Mammary microvascular endothelial cell (primary cell): ENCODE data around the genes VASH1 and TMED8.

DNA sequence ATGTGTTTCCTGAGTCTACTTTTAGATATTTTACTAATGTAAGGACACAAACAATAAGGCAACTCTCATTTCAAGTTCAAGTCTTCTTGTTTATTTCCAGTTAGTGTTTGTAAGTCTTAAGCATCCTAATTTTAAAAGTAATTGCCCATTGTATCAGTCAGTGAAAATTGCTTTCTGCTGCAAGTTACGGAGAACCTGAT, 100.4 kb downstream of the ESRRB start:
- RAMPAGE, long total RNA, result no peak

GRCh38 chr14:76515561-76515942, 139.6 kb downstream of the ESRRB start:
- RAMPAGE, long total RNA, result no peak

GRCh38 chr14:76761129-76761837, at the start of gene VASH1:
TSS of gene VASH1 (plus strand) at chr14:76761468.
- RAMPAGE, long total RNA, result no peak

DNA sequence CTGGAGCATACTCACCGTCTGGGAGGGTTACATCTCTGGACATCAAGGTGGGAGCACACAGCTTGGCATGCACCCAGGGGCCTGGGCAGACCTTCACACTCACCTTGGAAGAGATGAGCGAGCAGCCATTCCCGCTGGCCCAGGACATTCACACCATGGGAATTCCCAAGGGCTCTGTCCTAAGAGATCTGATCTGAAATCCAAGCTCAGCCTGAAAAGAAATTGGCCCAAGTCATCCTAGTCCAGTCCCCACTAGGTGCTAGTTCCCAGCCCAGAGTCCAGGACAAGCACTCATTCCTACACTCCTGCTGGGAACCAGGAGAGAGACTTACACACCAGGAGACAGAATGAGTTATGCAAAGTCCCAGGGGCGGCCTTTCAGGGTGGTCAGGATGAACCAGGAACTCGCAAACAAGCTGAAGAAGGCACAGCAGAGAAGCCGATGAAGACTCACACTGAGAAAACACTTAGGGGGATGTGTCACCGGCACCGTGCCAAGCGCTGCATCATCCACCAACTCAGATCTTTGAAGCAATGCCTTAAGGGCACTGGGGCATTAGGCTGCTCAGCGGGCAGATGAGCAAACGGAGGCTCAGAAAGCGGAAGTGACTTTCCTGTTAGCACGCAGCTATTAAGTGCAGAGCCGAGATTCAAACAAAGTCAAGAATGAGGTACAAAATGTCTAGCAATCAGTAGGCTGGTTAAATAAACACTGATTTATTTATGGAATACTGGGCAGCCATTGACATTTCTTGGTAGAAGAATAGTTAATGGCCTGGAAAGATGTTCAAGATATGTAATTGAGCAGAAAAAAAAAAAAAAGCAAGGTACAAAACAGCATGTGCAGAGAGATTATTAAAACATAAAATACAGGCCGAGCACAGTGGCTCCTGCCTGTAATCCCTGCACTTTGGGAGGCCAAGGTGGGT, 78.6 kb downstream of the LRRC74A start:
- RAMPAGE, long total RNA, result no peak

- RAMPAGE, long total RNA, result no peak
These were observed 92.8 kb downstream of the LRRC74A start for GRCh38 chr14:76918781-76919659.

- RAMPAGE, long total RNA, result no peak
These were observed 98.5 kb downstream of the IRF2BPL start for GRCh38 chr14:76930056-76930440.

- RAMPAGE, long total RNA, result no peak
These were observed 88.7 kb downstream of the IRF2BPL start for GRCh38 chr14:76939852-76940164.

- RAMPAGE, long total RNA, result no peak
These were observed 70.1 kb downstream of the IRF2BPL start for GRCh38 chr14:76958220-76959055.

GRCh38 chr14:77023040-77023364, 5.5 kb downstream of the IRF2BPL start:
- RAMPAGE, long total RNA, result no peak

DNA sequence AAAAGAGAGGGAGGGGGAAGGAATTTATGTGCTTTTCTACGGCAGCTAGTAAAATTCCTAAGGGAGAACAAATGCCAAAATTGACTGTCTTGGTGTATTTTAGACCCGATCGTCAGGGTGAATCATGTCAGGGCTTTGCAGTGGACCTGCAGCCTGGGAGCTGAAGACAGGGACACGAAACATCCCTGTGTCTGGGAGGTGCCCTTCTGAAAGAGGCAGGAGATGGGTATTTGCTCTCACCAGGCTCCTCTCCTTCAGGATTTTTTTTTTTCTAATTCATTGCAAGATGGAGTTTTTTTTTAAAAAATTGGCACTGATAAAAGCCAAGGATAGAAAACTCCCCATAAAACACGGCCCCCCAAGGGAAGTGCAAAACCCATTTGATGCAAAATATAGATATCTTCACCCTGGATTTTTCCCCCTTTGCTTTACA, 10.5 kb upstream of the IRF2BPL start:
- RAMPAGE, long total RNA, result no peak

- RAMPAGE, long total RNA, result no peak
These were observed 17.0 kb upstream of the CIPC start for GRCh38 chr14:77081072-77081520.

GRCh38 chr14:77124533-77125607, 16.7 kb downstream of the ZDHHC22 start:
- RAMPAGE, long total RNA, result no peak

DNA sequence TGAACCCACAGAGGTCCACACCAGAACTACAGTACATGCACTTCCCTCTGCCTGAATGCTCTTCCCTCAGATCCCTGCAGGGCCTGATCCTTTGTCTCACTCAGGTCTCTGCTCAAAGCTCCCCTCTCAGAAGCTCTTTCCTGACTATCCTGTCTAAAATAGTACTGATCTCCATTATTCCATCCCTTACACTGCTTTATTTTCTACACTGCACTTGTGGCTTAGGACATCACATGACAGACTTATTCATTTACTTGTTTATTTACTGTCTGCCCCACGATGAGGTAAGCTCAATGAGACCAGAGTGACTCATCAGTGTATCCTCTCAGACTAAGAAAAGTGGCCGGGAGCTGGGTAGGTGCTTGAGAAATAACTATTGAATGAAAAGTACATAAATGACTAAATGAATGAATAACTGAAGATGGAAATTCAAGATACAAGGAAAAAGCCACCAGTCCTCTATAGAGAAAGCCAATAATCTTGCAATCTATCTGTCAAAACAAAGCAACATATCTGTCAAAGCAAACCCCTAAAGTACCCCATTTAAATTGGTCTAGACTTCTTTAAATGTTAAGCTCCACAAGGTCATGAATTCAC, 17.0 kb downstream of the POMT2 start:
- RAMPAGE, long total RNA, result no peak

GRCh38 chr14:77376424-77377638, at the start of gene TMED8:
TSS of gene TMED8 (minus strand) at chr14:77377094.
- RAMPAGE, long total RNA, result start-site peak on the minus strand at chr14:77377057-77377097, 276 and 85 reads in 2 replicates; start-site peak on the plus strand at chr14:77377388-77377415, 31 and 21 reads in 2 replicates

GRCh38 chr14:77542190-77543287, 43.9 kb upstream of the ISM2 start:
- RAMPAGE, long total RNA, result no peak

DNA sequence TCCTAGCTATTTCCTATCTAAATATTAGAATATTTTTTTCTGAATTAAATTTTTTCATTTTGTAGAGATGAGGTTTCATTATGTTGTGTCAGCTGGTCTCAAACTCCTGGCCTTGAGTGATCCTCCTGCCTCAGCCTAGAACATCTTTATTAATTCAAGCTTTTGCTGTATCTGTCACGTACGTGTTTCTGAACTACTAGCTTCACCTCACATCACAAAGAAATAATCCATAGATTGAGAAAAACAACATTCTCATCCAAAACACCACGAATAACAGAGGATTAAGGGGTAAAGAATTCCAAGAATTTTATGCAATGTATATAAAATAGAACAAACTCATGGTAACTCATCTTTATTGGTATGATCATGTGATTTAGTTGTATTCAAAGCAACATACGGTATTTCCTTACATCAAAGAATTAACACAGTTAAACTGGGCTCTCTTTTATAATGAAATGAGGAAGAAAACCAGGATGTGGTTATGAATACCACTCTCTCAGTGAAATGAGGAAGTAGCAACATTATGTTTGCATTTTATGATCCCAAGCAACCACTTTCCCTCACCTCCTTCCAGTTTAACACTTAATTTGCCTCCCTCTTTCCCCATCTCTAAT, 23.1 kb downstream of the SPTLC2 start:
- RAMPAGE, long total RNA, result no peak

DNA sequence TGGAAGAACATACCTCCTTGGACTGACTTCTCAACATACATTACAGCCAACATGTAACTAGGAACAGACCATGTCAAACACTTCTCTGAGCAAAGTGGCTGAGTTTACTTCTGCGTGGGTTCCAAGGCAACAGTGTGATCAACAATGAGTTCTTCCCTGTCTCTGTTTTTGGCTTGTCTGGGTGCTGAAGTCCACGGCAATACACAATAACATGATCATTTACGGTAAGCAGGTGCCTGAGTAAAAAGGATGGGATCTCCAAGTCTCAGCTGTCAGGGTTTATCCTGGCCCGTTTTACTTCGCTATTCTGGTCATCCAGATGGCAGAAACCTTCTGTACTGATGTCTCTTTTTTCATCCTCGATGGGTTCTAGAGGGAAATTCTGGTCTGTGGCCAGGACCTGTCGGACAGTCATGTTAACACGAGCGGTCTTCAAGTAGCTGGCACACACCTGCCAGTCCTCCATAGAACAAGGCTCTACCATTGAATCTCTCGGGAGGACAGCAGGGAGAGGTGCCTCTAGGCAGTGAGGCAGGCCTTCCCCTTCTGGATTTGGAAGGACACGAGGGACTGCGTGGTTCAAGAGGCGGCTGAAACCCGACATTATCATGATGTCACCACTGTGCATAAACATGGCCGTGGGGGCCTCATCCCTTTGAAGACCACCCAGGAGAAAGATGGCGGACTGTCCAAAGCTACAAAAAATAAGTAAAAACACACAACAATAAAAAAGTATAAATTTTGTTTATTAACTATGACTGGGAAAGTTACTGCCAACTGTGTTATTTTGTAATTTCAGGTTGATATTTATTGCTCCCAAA, 34.1 kb downstream of the ALKBH1 start:
- RAMPAGE, long total RNA, result no peak

GRCh38 chr14:77717938-77718670, 10.2 kb downstream of the SLIRP start:
- RAMPAGE, long total RNA, result no peak

- RAMPAGE, long total RNA, result no peak
These were observed 13.8 kb downstream of the SLIRP start for GRCh38 chr14:77721626-77722110.

DNA sequence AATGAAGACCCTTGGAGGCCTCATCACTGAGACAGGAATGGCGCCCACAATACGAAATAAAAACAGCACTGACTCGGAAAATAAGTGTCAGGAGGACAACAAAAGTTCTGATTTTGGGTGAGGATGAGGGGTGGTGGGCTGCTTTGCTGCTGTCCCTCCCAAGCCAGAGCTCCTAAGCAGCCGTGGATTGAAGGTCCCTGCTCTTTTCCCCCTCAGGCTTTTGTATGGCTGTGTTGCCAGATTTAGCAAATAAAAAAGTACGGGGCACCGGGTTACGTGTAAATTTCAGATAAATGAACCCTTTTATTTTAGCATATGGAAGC, 181.7 kb downstream of the ADCK1 start:
- RAMPAGE, long total RNA, result no peak